Heart (tissue), 3 donors: ENCODE measurements around a stretch of chr1.

DNA sequence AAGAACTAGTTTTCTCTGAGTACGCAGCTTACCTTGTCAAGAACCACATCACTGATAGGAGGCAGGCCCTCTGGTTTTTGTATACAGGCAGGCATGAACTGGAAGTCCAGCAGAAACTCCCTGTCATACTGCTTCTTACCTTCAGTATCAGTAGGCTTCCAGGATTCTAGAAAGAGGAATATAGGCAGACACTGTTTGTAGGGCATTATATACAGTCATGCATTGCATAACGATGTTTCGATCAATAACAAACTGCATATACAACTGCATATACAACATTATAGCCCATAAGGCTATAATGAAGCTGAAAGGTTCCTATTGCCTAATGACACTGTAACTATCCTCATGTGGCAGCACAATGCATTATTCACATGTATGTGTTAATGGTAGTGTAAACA, 108.2 kb upstream of the HP1BP3 start:
- RAMPAGE, long total RNA, 2 experiments: no peak in any of the 2 experiments

DNA sequence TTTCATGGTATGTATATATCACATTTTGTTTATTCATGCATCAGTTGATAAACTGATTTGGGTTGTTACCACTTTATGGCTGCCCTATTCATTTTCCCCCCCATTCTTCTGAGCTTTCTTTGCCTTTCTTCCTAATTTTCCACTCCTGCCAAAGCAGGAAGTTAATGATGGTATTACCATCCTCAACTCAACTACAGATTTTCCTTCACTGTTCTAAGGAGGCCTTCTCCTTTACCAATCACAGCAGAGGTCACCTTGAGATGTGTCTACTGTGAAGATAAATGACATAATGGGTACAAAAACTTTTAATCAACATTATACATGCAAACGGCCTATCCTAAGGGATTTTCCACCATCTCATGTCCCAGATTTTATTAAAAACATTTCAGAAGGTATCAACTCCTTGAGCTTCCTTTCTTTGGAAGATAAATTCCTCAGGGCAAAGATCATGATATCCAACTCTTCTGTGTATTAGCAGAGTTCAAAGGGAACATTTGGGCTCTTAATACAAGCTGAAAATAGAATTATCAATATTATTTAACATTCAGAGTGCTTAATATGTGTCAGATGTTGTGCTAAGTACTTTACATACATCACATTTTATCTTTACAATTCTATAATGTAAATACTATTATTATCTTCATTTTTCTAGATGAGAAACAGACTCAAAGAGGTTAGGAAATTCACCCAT, 142.1 kb upstream of the HP1BP3 start:
- RAMPAGE, long total RNA, 2 experiments: no peak in any of the 2 experiments

- RAMPAGE, long total RNA, 2 experiments: no peak in any of the 2 experiments
These were observed 154.6 kb upstream of the HP1BP3 start for GRCh38 chr1:20941218-20942559.

- RAMPAGE, long total RNA, 2 experiments: no peak in any of the 2 experiments
These were observed 178.2 kb upstream of the HP1BP3 start for GRCh38 chr1:20964859-20966078.

- RAMPAGE, long total RNA, 2 experiments: no peak in any of the 2 experiments
These were observed 282 bp downstream of the EIF4G3 start for GRCh38 chr1:21176468-21176762.

DNA sequence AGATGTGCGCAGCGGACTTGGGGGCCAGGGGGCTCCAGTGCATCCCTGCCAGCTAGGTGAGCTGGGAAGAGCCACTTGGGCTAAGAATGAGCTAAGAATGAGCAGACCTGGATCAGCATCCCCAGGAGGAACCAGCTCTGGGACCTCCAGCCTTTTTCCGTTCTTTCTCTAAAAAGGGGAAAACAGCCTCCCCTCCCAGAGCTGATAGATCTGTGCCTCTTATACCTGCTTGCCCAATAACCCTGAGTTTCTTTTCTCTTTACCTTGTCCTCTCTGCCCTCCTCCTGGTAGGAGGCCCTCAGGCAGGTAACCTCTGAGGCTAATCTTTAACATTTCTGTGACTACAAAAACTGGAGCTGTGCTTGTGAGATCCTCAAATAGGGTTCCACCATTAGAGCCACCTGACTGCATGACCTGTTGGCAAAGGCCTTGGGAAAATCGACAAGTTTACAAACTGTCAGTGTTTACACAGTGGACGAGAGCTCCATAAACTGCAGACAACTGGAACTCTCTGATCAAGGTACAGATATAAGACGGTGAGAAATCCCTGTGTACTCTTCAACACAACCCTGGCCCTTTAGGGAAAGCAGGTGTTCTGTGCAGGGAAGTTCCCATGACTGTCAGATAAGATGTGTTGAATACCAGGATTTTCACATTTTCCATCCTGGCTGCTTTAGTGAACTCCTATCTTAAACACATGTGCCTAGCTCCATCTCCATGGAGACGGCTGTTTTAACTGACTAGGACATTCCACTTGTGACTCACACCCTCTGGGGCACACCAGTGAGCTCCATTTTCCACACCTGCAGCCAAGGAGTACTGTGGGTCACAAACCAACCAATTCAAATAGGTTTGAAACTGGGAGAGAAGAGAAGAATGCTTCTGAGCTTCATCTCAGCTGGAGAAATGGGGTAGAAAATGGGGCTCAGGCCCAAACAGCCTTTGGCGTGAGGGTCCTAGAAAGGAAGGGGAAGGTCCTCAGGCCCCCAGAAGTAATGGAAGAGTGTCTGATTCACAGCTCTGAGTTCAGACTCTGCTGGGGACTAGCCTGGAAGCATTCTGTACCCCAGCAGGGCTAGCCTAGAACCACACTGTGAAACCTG, 38.3 kb downstream of the ECE1 start:
- RAMPAGE, long total RNA, 2 experiments: no peak in any of the 2 experiments

DNA sequence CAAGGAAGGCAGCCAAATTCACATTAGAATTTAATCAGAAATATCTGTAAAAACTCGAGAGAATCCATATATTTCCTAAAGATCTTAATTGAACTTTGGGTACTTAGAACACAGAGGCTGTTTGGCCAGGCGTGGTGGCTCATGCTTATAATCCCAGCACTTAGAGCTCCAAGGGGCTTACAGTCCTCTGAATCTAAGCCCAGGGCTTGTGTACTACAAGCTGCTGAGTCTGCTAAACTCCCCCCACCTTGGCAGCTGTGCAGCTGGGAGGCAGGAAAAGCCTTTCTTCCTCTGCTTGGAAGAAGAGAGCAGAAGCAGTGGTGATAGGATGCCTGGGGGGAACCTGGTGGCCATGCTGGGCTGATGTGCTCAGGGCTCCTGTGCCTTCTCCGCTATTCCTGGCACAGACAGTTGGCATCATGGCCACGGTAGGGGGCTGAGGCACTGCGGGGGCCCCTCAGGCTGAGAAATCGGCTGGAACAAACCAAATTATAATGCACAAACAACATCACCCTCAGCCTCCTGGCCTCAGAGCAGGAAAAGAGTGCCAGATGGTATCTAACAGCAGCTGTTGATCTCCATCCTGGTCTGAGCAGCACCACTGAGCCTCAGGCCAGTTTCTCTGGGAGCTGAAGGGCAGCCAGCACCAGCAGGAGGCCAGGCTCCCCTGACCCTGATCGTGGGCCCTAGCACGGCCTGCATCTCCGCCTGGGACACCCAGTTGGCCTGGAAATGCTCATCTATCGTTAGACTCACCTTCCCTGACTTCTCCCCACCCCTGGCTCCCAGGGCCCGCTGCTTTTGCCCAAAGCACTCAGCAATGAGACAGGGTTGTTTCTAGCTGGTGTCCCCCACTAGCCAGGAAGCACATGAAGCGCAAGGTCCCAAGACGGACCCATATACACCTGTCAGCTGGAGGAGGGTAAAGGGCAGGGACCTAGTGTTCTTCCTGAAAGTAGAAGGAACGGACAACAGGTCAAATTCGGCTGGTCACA, 35.8 kb downstream of the ECE1 start:
- RAMPAGE, long total RNA, 2 experiments: no peak in any of the 2 experiments

- RAMPAGE, long total RNA, 2 experiments: no peak in any of the 2 experiments
These were observed 35.0 kb upstream of the ECE1 start for GRCh38 chr1:21325235-21325617.

DNA sequence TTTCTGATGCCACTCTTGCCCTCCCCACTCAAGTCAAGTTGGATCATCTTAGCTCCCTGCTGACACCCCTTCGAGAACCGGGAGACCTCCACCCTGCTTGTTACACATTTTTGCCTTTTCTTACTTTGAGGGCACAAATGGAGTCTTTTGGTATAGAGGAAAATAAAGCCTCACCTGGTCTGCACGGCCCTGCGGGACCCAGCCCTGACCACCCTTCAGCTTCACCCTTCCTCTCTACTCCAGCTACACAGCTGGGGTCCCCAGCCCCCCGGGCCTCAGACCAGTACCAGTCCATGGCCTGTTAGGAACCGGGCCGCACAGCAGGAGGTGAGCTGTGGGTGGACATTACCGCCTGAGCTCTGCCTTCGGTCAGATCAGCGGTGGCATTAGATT, 37.2 kb upstream of the ECE1 start:
- RAMPAGE, long total RNA, 2 experiments: no peak in any of the 2 experiments

DNA sequence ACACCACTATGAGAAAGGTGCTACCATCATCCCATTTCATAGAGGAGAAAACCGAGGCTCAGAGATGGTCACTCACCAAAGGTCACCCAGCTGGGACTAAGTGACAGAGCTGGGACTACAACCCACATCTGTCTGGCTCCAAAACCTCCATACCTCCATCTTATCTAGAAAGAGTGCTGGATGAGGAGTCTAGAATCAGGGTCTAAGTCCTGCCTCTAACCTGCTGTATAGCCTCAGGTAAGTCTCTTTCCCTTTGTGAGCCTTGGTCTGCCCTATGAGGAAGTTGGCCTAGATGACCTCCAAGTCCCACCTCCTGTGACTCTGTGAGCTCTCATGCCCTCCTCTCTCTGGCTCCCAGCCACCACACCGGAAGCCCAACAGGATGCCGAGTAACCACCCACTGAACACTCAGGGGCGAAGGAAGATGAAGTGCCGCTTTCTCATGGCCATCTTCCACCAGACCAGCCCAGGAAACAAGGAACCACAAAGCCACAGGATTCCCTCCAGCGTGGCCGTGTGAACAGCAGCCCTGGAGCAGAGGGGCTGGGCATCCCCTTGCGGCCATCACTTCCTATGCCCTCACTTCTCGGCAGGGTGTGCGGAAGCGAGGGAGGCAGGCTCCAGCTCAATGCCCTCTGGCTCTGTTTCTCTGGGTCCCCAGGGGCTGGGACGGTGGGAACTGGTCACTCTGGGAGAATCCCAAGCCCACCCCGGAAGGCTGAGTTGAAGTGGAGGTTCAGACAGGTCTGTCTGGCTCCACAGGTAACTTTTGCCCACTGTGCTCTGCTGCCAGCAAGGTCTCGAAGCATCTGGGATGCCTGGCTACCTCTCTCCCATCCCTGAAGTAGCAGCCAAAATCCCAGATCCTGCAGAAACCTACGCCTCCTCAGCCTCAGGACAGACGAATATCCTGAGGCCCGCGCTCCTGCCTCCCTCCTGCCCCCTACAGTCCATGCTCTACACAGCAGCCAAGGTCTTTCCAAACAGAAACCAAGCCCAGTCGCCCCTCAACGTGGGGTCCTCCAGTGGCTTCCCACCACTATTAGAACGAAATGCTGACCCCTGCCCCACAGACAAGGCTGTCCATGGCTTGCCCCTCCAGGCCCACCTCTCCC, 44.0 kb upstream of the ECE1 start:
- RAMPAGE, long total RNA, 2 experiments: no peak in any of the 2 experiments

GRCh38 chr1:21341243-21341899, 51.1 kb upstream of the ECE1 start:
- RAMPAGE, long total RNA, 2 experiments: no peak in any of the 2 experiments

DNA sequence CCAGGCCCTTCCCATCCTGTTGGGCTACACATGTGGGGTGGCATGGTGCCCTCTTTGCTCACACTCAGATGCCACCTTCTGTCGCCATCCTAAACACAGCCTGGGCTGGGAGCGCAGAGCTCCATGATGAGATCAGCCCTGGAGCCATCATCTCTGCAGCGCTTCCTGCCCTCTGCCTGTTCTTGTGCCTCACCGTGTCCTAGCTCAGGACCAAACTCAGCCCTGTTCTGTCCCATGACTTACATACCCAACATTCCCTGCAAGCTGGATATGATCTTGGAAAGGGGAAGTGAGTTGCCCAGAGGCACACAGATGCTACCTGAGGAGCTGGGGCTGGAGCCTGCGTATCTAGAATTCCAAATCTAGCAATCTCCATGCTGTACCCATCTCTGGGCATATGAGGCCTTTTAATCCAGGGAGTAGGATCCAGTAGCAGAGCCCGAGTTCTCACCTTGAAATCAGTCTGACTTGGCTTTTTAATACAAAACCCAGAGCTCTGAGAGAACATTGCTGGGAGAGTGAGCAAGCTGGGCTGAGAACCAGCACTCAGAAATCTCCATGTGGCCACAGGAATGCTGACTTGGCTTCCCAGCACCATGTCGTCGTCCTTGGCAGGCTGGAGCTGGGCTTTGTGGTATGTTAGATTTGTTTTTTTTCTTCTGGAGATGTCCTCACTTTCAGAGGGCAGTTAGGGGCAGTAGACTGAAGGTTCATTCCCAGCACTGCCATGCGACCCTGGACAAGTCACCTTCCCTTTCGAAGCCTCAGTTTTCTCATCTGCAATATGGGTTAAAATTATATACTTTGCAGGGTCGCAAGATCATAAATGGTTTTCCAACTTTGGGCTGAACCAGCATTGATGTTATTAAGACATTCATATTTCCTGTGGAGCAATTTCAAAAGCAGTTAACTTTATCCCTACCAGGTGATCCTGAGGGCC, 2.6 kb downstream of the ALPL start:
- RAMPAGE, long total RNA, 2 experiments: no peak in any of the 2 experiments

GRCh38 chr1:21541287-21541869, 32.2 kb downstream of the ALPL start:
- RAMPAGE, long total RNA, 2 experiments: no peak in any of the 2 experiments

DNA sequence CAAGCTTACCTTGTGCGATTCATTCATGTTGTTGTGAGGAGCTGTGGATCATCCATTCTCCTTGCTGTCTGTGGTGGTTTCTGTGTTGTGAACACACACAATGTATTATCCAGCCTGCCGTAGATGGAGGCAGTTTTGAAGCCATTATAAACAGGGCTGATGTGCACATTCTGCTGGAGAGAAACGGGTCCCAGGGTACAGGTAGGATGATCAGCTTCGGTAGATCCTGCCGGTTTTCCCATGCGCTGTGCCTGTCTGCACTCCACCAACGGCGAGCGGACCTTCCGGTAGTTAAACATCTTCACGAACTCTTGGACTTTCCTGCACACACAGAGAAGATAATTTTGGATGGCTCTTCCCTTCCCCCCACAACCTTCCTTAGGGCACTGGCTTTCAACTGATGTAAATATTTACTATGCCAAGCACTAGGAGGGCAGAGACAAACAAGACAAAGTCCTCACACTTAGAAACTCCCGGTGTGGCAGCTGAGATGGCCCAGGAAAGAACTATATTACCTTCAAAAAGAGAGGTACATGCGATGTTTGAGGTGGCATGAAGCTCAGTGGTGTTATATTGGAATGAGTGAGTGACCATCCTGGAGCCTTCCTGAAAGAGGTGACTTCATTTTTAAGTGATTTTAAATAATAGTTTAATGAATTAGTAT, 41.7 kb downstream of the ALPL start:
- RAMPAGE, long total RNA, 2 experiments: no peak in any of the 2 experiments

- RAMPAGE, long total RNA, 2 experiments: no peak in any of the 2 experiments
These were observed 54.4 kb downstream of the RAP1GAP start for GRCh38 chr1:21614511-21615397.

DNA sequence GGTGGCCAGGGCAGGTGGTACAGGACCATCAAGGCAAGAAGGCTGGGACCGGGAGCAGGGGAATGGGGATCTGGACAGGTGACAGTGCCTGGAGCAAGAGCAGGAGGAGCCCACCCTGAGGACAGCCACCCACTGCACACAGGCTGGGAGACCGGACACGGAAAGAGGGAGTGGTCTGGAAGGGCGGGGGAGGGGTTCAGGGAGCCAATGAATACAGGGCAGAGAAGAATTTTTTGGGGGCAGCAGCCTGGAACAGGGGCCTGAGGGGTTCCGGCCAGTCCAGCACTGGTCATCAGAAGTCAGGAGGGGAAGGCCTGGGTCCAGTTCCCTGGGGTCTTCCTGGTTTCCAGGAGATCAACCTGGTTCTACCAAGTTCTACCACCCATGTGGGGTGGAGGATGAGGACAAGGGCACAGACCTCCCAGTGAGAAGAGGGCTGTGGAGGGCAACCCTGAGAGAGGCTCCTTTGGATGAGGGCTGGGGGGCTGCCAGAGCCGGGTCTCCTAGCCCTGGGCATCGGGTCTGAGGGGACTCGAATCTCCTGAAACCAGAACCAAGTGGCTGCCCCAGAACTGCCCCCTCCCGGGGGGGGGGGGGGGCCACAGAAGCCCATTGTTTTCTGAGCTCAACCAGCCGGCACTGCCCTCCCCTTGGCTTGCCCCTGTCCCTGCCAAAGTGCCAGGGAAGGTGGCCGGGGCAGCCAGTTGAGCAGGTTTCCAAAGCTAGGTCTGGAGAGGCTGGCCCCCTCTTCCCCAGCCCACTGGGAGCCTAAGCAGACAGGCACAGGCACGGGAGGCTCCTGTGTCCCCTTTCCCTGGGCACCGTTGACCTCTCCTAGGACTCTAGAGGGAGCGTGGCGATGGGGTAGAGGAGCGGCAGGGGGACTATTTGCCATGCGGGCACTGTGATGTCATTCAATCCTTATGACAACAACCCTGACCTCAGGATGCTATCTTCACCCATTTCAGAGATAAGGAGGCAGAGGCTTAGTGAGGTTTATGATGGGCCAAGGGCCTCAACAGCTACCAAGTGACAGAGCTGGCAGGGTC, 35.4 kb downstream of the RAP1GAP start:
- RAMPAGE, long total RNA, 2 experiments: no peak in any of the 2 experiments

DNA sequence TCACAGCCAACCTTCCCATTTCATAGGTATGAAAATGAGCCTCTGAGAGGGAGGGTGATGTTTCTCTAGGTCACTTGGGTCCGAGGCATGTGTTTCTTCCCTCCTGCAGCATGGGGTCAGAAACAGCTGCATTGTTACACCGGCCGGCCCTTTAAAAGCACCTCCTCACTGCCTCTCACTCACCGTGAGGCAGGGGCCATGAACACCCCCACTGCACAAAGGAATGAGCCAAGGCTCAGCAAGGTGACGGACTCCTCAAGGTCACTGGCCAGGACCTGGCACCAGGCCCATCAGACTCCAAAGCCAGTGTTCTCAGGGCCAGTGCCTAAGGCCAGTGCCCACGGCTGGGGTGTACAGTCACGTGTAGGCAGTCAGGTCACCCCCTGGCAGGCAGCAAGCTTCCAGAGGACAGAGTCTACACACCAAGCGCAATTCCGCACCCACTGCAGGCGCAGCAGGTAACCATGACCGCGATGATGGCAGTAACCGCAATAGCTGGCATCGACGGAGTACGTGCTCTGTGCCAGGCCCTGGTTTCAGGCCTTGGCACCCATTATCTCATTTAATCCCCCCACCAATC, 27.2 kb downstream of the RAP1GAP start:
- RAMPAGE, long total RNA, 2 experiments: no peak in any of the 2 experiments

GRCh38 chr1:21686798-21687475, 17.8 kb upstream of the RAP1GAP start:
- RAMPAGE, long total RNA, 2 experiments: no peak in any of the 2 experiments

GRCh38 chr1:21748106-21748355, 34.9 kb downstream of the USP48 start:
- RAMPAGE, long total RNA, 2 experiments: no peak in any of the 2 experiments

GRCh38 chr1:21783366-21784517, 793 bp upstream of the USP48 start:
- RAMPAGE, long total RNA, 2 experiments: no peak in any of the 2 experiments